Body of pancreas (tissue), 2 donors: Measurements from ENCODE around the genes IFTAP, LRRC4C and TP53I11.

DNA sequence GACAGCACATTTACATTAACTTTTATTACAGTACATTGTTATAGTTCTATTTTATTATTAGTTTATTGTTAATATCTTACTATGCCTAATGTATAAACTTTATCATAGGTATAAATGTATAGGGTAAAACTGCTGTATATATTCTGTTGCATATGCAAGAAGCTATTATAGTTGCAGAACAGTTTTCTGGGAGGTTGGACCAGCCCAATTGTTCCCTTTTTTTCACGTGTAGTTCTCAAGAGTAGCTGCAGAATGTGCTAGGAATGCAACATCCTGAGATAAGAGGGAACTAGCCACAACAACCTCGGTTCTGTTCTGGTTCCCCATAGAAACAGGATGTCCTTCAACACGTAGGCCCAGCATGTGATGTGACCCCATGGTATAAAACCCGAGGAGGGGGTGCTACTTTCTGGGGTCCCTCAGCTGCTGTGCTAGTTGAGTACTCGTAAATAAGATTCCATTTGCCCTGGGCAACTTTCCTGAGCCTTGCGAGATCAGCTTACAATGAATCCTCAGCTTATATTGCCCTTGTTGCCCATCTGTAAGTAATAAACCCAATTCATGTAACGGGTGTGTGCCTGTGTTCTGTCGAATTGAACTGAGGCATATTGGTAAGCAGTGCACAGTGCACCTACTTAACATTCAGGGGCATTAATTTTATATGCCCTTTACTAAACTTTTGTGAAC, 22.9 kb upstream of the TRAF6 start:
- PRO-cap: no peak
- RAMPAGE, long total RNA, 2 experiments: no peak in any of the 2 experiments

DNA sequence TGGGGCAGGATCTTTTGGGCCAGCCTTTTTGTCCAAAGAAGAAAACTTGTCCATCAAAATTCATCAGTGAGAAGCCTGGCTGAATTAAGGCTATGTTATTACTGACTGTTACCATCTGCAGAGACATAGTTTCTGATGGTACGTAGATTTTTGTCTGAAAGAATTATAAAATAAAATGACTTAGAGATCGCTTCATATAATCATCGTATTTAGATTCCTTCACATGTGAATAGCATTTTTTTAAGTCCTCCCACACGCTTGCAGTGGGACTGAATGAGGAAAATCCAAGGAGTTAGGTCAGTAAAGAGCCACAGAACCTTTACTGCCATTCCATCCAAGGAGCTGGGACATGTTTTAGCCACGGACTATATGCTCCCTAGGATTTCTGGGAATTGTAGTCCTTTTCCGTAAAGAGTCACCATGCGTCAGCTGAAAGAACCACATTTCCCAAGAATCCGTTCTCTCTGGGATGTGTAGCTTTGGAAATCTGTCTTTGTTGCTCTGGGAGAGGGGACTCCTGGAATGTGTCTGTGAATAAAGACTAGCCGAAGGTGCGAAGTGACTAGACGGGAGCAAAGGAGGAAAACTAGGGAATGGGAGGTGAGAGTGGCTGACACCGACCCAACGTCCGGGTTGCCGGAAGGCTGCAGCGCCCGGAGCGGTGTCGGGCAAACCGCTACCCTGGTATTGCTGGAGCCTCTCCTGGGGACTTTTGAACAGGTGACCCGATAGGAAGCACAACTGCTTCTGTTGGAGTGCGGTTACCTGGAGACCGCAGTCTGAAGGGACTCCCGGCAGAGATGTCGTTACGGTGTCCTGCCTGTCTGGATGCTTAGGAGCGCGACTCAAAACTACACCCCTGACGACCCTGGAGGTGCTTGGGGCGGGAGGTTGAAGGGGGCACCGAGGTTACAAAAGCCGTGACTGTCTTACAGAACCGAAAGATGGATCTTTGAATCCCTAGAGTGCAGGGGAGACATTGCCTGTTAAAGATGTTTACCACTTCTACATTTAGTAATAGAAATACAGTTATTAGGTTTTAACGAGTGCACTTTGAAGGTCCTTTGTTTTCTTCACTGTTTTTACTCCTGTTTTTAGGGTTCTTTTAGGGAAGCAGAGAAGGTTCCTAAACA, at the start of gene IFTAP:
Gene IFTAP (plus strand): TSS at position 461 of the 1,133 bp plus-strand sequence.
- PRO-cap: no peak
- RAMPAGE, long total RNA, 2 experiments: start-site peak on the plus strand in 2 of 2 experiments, centred at positions 482 to 490 of the sequence, 63 to 150 reads per replicate

- PRO-cap: no peak
- RAMPAGE, long total RNA, 2 experiments: no peak in any of the 2 experiments
These were observed 853.9 kb upstream of the RAG2 start for GRCh38 chr11:37451812-37452483.

- PRO-cap: no peak
- RAMPAGE, long total RNA, 2 experiments: no peak in any of the 2 experiments
These were observed 1910.4 kb upstream of the RAG2 start for GRCh38 chr11:38508443-38508905.

DNA sequence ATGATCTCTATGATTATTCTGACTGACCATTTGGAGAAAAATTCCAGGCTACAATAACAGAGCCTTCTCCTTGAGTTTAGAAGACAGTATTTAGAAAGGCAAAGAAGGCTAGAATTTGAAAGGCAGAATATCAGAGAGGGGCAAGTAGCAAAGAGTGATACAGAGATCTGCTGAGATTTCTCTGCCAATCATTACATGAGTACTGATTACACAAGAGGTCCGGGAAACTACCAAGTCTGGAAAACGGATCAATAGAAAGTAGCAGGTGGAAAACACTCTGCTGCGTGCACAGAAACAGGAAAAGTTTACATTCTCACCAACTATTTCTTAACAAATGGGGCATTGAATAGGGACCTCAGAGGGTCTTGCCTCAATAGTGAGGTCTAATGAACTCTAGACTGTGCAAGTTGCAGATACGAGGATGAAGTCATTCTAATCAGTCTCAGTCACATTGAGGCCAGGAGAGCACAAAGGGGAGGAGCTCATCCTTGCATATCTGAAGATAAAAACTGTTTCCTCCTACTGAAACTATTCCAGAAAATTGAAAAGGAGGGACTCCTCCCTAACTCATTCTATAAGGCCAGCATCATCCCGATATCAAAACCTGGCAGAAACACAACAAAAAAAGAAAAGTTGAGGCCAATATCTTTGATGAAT, 1099.2 kb downstream of the LRRC4C start:
- PRO-cap: no peak
- RAMPAGE, long total RNA, 2 experiments: no peak in any of the 2 experiments

GRCh38 chr11:41459440-41459886, at the start of gene LRRC4C:
Gene LRRC4C (minus strand): TSS chr11:41459652.
- PRO-cap: no peak
- RAMPAGE, long total RNA, 2 experiments: no peak in any of the 2 experiments

- PRO-cap: no peak
- RAMPAGE, long total RNA, 2 experiments: no peak in any of the 2 experiments
These were observed 42.6 kb upstream of the API5 start for GRCh38 chr11:43269313-43269512.

DNA sequence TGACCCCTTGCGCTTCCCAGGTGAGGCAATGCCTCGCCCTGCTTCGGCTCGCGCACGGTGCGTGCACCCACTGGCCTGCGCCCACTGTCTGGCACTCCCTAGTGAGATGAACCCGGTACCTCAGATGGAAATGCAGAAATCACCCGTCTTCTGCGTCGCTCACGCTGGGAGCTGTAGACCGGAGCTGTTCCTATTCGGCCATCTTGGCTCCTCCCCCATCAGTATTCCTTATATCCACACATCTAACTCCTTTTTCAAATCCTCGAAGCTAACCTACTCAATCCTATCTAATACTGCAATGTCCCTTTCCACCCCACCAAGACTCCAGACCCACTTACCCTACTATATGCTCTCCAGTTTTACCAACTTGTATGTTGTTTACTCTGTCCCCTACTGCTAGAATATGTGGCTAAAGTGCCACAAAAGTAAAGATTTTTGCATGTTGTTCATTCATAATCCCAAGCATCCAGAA, 6.8 kb upstream of the TTC17 start:
- PRO-cap: no peak
- RAMPAGE, long total RNA, 2 experiments: no peak in any of the 2 experiments

DNA sequence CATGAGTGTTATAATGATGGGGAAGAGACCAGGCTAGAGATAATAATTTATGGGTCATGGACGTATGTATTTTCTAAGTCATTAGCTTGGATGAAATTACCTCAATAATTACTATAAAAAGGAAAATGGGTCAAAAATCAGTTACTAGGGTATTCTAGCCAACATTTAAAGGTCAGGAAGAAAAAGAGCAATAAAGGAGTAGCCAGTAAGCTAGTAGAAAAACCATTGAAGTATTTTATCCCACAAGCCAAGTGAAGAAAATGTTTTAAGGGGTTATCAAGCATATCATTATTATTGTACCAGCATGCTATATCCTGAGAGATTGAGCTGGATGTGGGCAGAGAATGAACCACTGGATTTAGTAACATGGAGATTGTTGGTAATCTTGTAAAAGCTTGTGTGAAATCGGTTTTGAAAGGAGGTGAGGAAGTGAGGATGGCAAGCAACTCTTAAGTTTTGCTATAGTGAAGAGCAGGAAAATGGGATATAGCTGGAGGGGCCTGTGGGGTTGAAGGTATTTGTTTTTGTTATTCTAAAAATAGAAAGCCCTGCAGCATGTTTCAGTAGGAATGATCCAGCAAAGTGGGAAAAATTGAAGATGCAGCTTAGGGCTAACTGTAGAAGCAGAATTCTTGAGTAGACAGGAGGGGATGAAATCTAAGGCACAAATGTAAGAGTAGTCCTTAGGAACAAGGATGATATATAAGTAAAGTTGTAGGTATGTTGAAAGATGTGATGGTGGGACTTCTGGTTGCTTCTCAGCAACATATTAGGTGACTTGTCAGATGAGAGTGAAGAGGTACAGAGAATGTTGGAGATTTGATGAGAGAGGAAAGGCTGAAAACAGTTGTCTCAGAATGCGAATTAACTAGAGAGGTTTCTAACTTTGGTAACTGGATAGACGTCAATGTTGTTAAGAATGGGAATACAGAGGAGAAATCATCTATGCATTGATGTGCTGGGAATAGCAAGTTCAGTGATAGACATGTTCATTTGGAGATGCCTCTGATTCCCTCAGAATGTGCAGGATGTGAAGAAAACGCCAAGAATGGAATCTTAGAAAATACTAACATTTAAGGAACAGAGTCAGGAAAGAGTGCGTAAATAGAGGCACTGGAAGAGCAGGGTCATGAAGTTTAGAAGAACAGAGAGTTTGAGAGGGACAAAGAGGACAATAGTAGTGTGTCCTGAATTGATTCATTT, 64.1 kb downstream of the TTC17 start:
- PRO-cap: no peak
- RAMPAGE, long total RNA, 2 experiments: start-site peak on the plus strand in 1 of 2 experiments, centred at positions 536 to 798 of the sequence, 17 to 27 reads per replicate

DNA sequence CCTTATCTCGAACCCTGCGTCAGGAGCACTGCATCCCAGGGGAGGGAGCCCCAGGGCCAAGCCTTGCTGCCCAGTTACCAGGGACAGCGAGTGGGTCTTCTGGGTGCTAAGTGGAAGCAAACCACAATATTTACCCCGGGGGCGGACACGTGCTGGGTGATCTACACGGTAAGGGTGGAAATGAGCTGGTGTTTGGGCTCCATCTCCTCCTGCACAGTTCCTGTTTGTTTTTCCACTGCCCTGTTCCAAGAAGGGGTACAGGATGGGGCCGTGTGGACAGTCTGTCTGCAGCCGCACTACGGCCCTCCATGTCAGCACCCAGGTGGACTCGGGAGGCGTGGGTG, 133.6 kb upstream of the HSD17B12 start:
- PRO-cap: no peak
- RAMPAGE, long total RNA, 2 experiments: no peak in any of the 2 experiments

DNA sequence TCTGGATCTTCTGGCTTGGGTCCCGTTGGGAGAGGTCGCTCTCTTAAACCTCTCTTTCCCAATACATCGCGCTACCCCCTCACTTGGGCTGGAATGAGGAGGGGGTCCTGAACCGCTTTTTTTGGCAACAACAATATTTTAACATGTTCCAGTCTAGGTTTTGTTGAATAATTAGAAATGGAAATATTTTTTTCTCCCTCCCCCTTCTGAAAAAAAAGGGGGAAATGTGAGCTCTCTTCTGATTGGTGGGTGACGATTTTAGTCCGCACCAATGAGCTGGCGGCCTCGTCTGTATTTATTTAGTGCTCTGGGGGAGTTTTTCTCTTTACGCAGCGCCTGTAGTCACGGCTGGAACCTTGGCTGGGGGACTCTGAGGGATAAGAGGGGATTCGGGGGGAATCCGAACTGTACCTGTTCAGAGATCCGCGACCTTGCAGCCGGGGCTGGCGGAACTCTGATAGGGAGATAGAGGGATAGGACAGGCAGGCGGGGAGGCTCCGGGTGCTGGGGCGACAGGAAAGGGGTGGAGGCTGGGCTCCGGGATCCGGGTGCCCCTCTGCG, 99.9 kb upstream of the HSD17B12 start:
- PRO-cap: no peak
- RAMPAGE, long total RNA, 2 experiments: no peak in any of the 2 experiments

GRCh38 chr11:43736058-43736695, 55.6 kb downstream of the HSD17B12 start:
- PRO-cap: no peak
- RAMPAGE, long total RNA, 2 experiments: no peak in any of the 2 experiments

DNA sequence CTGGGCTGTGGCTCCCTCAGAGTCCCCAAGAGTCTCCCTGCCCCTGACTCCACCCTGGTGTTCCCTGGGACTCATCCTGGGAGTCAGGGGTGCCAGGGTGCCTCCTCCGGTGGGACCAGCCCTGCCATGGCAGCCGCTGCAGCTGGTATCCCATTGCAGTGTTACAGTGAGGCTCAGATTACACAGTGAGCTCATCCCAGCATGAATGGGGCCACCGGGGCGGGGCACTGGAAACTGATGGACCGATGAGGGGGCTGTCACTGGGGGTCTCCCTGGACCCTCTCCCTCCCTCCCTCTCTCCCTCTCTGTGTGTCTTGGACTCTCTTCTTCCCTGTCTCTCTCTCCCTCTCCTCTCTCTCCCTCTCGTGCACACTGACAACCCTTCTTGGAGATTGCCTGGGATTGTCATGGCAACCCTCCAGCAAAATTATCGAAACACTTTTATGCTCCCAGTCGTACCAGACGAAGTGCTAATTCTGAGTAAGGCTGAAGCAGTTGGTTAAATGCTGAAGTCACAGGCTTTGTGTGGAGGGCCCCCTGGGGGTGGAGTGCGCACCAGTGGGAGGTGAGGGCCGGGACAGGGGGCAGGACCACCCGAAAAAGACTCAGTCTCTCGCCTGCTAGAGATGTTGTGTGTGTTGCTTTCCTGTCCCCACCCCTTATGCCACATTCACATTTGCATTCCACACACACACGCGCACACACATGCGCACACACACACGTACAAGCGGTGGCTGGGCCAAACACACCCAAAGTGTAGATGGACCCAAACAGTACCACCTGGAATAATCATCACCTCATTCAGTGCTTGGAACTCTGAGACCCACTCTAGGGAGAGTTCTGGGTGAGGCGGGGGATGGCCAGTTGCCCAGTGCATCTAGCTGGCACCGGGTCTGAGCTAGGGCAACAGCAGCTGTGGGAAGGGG, 8.4 kb upstream of the C11orf96 start:
- PRO-cap: no peak
- RAMPAGE, long total RNA, 2 experiments: no peak in any of the 2 experiments

- PRO-cap: no peak
- RAMPAGE, long total RNA, 2 experiments: no peak in any of the 2 experiments
These were observed 79.9 kb downstream of the ALX4 start for GRCh38 chr11:44229841-44230642.

DNA sequence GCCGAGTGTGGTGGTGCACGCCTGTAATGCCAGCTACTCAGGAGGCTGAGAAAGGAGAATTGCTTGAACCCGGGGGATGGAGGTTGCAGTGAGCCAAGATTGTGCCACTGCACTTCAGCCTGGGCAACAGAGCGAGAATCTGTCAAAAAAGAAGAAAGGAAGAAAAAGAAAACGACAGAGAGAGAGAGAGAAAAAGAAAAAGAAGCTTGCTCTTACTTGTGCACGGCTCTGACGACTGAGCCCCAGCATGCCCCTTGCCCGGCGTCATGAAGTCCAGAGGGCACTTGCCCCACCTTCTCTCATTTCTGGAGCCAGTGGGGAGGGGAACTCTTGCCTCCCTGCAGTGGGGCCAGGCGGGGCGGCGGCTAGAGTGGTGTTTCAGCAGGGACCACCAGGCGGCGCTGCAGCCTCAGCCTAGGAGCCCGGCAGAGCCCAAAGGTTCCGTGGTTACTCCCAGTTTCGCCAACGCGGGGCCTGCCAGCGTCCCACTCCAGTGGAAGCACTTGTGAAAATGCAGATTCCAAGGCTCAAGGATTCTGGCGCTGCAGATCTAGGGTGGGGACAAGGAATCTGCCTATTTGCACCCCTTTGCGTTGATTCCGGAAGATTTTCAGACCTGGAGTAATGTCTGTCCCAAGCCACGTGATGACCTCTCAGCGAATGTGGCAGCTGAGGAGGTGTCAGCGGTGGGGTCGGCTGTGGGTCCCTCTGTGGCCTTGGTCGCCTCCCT, 55.6 kb downstream of the CD82 start:
- PRO-cap: no peak
- RAMPAGE, long total RNA, 2 experiments: no peak in any of the 2 experiments

- PRO-cap: no peak
- RAMPAGE, long total RNA, 2 experiments: no peak in any of the 2 experiments
These were observed 65.0 kb downstream of the CD82 start for GRCh38 chr11:44630391-44630862.

DNA sequence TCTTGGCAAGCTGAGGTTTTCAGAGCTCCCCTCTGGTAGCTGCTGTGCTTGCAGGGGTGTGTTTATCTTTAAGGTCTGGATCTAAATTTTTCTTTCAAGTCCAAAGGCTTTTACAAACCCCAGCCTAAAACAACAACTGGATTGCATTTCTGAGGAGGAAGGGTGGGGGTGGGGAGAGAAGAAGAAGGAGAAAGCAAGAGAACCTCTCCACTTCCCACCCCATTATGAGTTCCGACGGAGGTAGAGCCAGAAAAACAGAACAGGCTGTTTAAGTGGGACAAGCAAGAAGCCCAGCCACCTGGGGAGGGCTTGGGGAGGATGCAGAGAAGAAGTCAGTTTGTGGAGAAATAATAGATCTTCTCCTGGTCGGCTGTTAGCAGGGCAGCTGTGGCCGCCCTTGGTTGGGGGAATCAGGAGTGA, 77.9 kb downstream of the TSPAN18 start:
- PRO-cap: no peak
- RAMPAGE, long total RNA, 2 experiments: no peak in any of the 2 experiments

DNA sequence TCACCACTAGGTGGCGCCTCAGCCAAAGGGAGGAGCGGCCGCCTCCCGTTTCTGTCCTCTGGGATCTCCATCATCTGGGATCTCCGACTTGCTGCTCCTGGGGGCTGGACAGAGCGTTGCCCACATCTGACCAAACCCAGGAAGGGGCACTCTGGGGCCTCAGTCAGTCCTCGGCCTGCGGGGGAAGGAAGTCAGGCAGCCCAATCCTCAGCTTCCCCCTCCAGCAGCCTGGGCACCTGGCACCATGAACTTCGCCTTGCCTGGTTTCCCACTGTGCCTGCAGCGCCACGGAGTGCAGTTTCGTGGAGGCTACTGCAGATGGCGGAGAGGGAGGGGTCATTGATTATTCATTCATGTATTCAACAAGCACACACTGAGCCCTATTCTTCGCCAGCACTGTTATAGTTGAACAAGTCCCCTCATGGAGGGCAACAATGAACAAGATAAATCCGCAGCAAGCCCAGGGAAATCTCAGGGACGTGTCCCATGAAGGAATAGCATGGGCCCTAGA, 23.4 kb downstream of the TP53I11 start:
- PRO-cap: no peak
- RAMPAGE, long total RNA, 2 experiments: no peak in any of the 2 experiments

- PRO-cap: no peak
- RAMPAGE, long total RNA, 2 experiments: no peak in any of the 2 experiments
These were observed 16.4 kb downstream of the TP53I11 start for GRCh38 chr11:44934161-44934763.

DNA sequence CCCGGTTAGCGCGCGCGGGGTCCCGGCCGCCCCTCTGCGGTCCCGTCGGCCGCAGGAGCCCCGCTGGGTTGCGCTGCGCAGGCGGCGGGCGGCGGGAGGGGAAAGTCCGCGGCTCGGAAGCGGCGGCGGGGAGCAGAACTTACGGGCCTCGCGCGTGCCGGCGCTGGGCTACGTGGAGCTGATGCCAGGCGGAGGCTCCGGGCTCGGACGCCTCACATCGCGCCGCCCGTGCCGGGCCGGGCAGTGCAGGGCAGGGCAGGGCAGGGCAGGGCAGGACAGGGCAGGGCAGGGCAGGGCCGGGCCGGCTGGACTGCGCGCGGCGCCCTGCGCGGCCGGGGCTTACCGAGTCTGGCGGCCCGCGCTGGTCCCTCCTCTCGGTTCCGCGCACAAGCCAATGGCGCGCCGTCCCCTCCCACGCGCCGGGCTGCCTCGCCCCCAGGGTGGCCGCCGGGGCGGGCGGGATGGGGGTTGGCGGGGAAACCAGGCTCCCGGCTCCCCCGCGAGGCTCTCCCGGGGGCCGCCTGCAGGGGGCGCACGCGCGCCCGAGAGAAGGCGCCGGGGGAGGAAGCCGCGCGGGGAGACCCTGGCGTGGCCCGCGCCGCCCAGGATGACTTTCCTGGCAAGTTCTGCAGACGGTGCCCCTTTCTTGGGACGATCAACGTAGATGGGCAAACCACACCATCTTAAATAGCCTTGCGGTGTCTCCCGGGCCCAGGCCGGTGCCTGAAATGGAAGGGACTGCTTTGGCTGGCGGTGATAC, at the start of gene TP53I11:
Gene TP53I11 (minus strand): TSS at position 350 of the 760 bp plus-strand sequence.
- PRO-cap: bidirectional peak, plus-strand start at position 293 of the sequence, minus-strand start at position 350 of the sequence
- RAMPAGE, long total RNA, 2 experiments: start-site peak on the minus strand in 1 of 2 experiments, centred at position 230 of the sequence, 23 reads per replicate